Zone of skin (tissue), 1 donor: Measurements from ENCODE around the gene CYP2A7.

- RRBS = no CpG with 5 or more reads among the region's 8 CpGs
Measured at GRCh38 chr19:39816411-39817301, 17.3 kb downstream of the DYRK1B start.

- RRBS = no CpG with 5 or more reads among the region's 11 CpGs
Measured at GRCh38 chr19:39878977-39879249, 32.7 kb upstream of the FBL start.

- RRBS = no CpG with 5 or more reads among the region's 2 CpGs
Measured at GRCh38 chr19:40046587-40047075, 9.4 kb downstream of the ZNF780B start.

DNA sequence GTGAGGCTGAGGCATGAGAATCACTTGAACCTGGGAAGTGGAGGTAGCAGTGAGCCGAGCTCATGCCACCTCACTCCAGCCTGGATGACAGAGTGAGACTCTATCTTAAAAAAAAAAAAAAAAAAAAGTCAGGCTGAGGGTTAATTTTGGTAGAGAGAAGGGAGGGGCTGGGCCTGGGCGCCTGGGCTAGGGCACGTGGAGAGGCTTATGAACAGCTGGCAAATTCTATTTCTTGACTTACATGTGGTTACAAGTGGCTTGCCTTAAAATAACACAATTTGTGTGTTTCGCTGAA is 47.6 kb upstream of the MAP3K10 start:
- RRBS = no CpG with 5 or more reads among the region's 4 CpGs

- RRBS = 10% methylated on average over 27 of the region's 49 CpGs
Measured at GRCh38 chr19:40222899-40223733, 3.4 kb downstream of the CCNP start.

DNA sequence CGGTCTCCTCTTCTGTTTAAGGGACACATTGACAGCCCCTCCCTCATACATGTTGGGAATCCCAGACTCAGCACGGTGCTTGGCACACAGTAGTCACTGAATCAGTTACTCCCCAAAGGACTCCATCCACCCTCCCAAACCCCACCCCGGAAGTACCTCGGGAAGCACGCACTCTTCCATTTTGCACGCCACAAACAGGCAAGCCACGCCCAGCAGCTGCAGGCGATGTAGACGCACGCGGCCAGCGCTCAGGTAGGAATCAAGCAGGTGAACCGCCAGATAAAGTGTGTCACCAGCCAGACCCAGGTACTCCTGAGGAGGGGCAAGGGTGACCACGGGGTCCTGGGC is 2.2 kb downstream of the CCNP start:
- RRBS = no CpG with 5 or more reads among the region's 14 CpGs

- RRBS = no CpG with 5 or more reads among the region's 22 CpGs
Measured at GRCh38 chr19:40224680-40225257, 1.7 kb downstream of the CCNP start.

GRCh38 chr19:40227888-40228401 is 1.5 kb upstream of the CCNP start:
- RRBS = no CpG with 5 or more reads among the region's 12 CpGs

- RRBS = no CpG with 5 or more reads among the region's 11 CpGs
Measured at GRCh38 chr19:40322847-40323441, 25.3 kb downstream of the C19orf47 start.

DNA sequence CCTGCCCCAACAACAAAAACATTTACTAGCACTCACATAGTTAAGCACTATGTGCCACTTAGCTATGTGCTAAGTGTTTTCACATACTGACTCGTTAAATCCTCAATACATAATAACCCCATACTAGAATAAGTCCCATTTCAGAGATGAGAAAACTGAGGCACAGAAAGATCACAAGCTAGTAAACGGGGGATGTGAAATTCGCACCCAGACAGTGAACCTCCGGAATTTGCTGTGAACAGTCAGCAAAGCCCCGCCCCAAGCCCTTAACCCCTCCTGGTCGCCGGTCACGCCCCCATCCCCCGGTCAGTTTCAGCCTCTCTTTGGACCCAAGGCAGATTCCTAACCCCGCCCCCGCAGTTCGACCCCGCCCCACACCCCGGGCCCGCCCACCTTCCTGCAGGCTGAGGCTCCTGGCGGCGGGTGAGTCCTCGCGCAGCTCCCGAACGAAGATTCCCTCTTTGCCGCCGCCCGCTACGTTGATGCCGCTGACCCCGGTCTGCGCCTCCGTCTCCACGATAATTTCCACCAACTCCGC is 9.8 kb downstream of the PRX start:
- RRBS = 1% methylated on average over 20 of the region's 31 CpGs

DNA sequence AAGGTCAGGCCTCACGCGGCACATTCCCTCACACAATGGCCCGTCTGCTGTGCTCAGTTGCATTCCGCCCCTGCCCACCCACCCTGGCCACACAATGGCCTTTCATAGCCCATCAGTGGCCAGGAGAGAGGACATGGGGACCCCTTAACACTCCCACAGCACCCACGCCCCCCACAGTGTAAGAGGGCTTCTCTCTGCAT is 3.0 kb downstream of the PRX start:
- RRBS = no CpG with 5 or more reads among the region's 5 CpGs

- RRBS = 58% methylated on average over 3 of the region's 16 CpGs
Measured at GRCh38 chr19:40410961-40411931, 1.9 kb downstream of the PRX start.

GRCh38 chr19:40433207-40433707 is 7.5 kb upstream of the SERTAD1 start:
- RRBS = no CpG with 5 or more reads among the region's 17 CpGs

DNA sequence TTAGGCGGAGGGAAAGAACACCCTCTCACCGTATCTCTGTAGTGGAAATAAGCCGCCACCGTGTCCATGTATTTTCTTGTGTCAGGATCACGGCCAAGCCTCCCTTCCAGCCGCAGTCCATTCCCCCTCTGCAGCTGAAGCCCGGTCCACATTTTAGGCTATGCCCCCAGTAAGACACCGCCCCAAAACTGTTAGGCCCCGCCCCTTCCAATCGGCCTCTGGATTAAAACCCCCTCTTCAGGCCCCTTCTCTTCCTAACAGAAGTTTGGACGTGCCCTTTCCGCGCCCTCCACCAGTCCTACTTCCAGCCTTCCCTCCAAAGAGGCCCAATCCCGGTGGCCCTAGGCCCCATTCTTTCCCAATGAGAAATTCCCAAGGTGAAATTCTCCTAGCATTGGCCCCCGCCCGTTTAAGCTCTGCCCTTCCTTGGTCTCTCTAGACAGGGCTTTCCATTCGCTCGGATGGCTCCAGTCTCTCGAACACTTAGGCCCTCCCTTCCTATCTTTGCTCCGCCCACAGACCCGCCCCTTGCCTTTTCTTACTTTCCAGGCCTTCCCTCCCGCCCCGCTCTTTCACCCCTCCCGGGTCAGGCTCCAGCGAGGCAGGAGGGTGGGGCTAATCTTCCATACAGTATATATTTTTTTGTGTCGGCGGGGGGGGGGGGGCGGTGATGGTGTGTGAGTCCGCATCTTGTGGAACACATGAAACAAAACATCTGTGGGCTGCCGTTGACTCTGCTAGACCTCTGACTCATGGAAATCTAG is 13.6 kb downstream of the LTBP4 start:
- RRBS = no CpG with 5 or more reads among the region's 30 CpGs

GRCh38 chr19:40618955-40619660 is 17.9 kb downstream of the LTBP4 start:
- RRBS = no CpG with 5 or more reads among the region's 11 CpGs

- RRBS = 92% methylated on average over 5 of the region's 18 CpGs
Measured at GRCh38 chr19:40622202-40622767, 21.1 kb downstream of the LTBP4 start.

DNA sequence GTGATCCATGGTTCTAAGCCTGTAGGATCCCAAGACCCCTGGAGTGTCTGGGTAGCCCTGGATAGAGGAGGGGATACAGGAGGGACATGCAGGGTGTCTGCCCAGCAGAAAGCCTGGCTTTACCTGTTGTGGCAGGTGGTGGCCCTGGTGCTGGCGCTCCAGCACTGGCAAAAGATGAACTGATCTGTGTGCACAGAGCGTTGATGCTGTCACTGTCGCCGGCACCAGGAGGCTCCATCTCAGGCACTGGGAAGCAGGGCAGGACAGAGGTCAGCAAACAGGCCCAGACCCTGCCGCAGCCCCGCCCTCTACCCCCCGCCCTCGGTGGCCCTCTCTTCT is 20.7 kb downstream of the NUMBL start:
- RRBS = no CpG with 5 or more reads among the region's 8 CpGs

DNA sequence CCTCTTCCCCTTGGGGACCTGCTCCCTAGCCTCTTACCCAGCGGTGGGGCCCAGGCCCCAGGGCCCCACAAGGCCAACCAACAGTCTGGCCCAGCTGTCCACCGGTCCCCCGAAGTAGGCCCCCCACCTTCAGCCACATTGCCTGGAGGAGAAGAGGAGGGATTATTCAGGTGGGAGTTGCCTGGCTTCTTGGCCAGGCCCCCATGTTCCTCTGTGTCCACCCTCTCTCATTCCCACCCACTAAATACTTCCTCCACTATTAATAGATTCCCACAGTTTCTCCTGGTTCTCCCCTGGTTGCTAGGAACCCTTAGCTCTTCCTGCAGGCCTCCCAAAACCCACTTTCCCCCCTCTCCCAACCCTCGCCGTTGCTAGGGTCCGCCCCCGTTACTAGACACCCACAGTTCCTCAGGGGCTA is 2.2 kb downstream of the COQ8B start:
- RRBS = no CpG with 5 or more reads among the region's 7 CpGs

DNA sequence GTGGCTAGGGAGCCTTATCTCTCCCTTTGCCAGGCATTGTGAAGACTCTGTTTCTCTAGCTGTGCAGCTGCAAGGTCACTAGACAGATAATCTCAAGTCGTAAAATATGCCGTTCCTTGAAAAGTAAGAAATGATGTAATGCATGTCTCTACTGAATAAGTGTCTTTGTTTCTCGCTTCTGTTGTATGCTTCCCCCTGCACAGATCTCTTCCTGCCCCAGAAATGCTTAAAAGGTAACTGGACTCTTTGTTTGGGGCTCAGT is 16.5 kb downstream of the CYP2A6 start:
- RRBS = no CpG with 5 or more reads among the region's 3 CpGs

DNA sequence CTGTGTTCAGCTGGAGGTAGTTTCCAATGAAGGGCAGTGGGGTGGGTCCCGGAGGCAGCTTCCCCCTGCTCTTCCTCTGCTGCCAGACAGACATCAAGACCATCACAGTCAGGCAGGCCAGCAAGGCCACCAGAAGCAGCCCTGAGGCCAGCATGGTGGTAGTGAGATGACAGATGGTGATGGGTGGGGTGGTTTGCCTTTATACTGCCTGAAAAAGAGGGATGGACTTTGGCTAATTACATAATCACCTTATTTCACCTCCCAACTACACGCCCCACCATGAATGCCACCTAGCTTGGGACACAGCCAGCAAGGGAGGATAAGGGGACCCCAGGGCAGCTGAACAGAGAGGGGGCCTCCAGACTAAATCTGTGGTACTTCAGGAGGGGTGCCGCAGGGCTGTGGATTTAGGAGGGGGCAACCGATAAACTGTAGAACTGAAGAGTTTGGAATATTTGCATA is at the start of gene CYP2A7:
Gene CYP2A7 (minus strand): TSS at position 175 of the 462 bp plus-strand sequence.
- RRBS = no CpG with 5 or more reads among the region's 4 CpGs